ENCODE results near the gene RGMA.

DNA sequence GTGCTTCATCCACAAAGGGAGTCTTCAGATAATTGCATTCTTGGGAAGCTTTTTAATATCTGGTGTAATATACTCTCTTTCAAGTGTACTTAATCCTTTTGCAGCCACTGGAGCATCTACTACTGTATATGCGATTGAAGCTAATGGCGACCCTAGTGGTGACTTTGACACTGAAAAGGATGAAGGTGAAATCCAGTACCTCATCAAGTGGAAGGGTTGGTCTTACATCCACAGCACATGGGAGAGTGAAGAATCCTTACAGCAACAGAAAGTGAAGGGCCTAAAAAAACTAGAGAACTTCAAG is 42.6 kb downstream of the CHD2 start:
- PRO-cap = no peak
- RAMPAGE, long total RNA, 4 experiments = start-site peak on the plus strand in 1 of 4 experiments, centred at position 134 of the sequence, 108 reads per replicate

GRCh38 chr15:92978547-92979461 is 78.7 kb downstream of the CHD2 start:
- PRO-cap = no peak
- RAMPAGE, long total RNA, 4 experiments = no peak in any of the 4 experiments

DNA sequence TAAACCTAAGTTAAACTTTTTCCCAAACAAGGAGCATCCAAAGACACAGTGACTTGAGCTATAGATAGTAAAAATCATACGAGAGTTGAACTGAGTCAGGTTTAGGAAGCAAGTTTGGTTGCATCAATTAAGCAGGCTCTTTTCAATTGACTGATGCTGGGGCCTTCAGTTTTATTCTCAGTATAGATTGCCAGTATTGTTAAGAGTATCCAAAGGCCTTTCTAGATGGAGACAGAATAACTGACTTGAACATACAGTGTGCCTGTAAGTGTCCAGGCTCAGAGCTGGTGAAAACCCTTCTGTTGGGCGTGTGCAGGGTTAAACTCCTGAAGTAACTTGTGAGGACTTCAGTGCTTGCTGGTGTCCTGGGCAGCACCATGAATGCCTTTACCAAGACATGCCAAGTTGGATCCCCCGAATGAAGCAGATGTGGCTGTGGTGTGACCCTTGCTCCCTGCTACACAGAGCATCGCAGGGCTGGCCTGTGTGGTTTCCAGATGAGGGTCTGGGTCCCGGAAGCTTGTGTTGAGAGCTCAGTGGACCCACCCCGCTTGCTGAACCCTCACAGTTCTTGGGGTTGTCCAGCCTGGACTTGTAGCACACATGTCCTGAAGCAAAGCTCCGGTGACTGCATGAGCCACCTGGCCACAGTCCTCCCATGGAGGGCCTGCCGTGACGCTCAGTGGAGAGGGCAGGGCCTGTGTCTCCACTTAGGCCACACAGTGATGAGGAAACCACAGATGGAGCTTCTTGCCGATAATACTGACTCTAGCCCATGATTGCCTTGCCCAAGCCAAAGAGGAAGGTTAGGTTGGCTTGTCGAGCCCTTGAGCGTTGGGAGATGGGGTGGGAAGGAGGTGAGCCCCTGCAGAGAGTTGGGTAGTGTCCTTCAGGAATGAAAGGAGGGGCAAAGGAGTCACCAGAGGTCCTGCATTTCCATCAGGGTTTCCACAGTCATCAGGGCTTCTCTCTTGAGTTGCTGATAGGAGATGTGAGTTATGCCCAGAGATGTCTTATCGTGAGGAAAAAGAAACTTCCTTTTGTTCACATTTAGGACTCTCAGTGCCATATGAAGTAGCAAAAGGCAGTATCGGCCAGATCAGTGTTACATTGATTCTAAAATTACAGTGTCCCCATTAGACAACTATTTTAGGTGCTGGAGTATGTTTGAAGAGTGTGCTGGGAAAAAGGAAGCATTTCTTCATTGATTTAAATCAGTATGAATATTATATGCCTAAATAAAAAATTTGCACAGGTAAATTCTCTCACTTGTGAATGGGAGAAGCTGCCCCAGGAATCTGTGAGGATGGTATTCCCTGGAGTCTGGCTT is 62.6 kb downstream of the RGMA start:
- PRO-cap = no peak
- RAMPAGE, long total RNA, 4 experiments = no peak in any of the 4 experiments

GRCh38 chr15:93028277-93029251 is 60.4 kb downstream of the RGMA start:
- PRO-cap = no peak
- RAMPAGE, long total RNA, 4 experiments = no peak in any of the 4 experiments

GRCh38 chr15:93037241-93038100 is 51.5 kb downstream of the RGMA start:
- PRO-cap = no peak
- RAMPAGE, long total RNA, 4 experiments = no peak in any of the 4 experiments

DNA sequence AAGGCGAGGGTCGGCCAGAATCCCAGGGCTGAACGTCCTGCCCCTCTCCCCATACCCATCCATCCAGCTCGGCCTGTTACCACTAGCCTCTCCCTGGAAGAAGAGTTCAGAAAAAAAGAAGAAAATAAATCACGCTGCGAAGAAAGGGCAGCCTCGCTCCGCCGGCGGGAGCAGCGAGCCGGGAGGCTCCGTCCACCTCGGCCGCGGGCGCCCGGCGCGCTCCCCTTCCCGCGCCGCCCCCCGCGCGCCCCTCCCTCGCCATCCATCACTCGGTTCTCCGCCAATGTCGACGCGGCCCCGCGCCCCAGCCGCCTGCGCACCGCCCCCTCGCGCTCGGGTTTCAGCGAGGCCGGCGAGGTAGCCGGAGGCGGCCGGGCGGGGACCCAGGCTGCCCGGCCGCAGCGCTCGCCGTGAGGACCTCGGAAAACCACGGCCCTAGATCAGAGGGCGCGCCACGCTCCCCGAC is 16.0 kb downstream of the RGMA start:
- PRO-cap = bidirectional peak, plus-strand start at position 364 of the sequence, minus-strand start at position 222 of the sequence
- RAMPAGE, long total RNA, 4 experiments = start-site peak on the minus strand in 3 of 4 experiments, centred at positions 210 to 215 of the sequence, 41 to 75 reads per replicate

DNA sequence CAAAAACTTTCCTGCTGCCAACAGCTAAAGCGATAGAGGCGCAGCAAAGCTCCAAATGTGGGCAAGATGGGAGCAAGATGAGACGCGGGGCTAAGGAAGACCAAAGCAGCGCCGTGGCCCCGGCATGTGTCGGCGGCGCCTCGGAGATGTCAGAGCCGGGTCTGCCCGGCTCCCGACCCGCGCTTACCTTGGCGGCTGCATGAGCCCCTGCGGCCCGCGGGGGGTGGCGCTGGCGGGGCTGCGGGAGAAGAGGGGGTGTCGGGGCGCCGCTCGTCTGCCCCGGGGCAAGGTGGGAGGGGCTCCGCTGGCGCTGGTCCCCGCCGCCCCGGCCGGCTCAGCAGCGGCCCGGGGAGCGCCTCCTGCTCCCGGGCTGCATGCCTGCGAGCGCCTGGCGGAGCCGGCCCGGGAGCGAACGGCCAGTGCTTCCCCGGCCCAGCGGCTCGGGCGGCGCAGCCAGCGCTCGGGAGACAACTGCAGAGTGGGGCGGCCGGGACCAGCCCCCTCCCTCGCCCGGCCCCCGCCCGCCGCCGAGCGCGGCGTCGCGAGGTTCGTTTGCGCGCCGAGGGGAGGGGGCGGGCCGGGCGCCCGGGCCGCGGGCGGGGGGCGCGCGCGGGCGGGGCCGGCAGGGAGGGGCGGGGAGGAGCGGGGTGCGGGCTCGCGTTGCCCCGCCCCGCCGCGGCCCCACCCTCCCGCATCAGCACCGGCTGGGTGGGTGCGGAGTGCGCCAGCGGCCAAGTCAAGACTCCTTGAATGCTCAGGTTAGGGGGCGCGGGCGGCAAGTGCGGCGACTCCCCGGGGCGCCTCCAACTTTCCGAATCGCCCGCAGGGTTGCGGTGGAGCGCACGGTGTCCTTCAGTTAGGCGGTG is at the start of gene RGMA:
Gene RGMA (minus strand): TSS at position 480 of the 866 bp plus-strand sequence.
- PRO-cap = bidirectional peak, plus-strand start at position 697 of the sequence, minus-strand start at position 473 of the sequence
- RAMPAGE, long total RNA, 4 experiments = no peak in any of the 4 experiments

DNA sequence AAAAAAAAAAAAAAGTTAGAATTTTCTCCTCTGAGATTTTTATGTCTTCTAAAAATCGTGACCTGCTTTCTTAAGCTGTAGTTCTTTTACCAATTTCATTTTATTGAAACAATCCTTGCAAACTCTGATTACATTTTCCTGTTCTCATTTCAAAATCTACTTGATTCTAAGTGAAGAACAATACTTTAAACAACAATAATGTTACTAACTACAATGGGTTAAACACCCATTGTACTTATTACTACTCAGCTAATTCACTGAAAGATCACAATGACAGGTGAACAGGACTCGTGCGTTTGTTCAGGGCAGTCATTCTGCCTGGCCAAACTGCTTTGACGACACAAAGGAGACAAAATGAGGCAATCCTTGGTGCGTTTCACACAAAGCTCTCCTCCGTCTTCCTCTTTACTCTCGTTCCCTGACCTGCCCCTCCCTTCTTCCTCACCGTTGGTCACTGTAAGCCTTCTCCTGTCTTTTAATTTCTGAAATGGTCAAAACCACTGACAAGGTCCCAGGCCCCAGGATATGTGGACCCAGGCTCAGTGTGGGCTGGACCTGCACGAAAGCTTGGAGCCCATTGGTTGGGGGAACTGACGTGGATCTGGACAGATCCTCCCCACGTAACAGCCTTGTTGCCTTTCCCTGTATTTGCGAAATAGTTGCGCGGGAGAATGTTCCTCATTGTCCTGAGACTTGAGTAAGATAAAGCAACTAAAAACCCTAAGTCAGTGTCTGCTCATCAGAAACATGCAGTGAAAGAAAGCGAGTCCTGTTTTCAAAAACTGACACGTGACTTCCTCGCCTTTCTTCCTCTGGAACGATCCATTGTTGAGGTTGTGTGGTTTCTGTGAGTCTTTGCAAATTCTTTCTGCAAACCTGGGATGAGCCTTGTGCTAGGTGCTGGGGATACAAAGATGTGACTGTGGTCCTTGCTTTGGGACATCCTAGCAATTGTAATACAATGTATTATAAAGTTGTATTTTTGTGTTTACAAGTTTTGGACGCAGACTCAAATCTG is 147.1 kb upstream of the RGMA start:
- PRO-cap = no peak
- RAMPAGE, long total RNA, 4 experiments = no peak in any of the 4 experiments

GRCh38 chr15:93420313-93420512 is 331.2 kb upstream of the RGMA start:
- PRO-cap = no peak
- RAMPAGE, long total RNA, 4 experiments = no peak in any of the 4 experiments

DNA sequence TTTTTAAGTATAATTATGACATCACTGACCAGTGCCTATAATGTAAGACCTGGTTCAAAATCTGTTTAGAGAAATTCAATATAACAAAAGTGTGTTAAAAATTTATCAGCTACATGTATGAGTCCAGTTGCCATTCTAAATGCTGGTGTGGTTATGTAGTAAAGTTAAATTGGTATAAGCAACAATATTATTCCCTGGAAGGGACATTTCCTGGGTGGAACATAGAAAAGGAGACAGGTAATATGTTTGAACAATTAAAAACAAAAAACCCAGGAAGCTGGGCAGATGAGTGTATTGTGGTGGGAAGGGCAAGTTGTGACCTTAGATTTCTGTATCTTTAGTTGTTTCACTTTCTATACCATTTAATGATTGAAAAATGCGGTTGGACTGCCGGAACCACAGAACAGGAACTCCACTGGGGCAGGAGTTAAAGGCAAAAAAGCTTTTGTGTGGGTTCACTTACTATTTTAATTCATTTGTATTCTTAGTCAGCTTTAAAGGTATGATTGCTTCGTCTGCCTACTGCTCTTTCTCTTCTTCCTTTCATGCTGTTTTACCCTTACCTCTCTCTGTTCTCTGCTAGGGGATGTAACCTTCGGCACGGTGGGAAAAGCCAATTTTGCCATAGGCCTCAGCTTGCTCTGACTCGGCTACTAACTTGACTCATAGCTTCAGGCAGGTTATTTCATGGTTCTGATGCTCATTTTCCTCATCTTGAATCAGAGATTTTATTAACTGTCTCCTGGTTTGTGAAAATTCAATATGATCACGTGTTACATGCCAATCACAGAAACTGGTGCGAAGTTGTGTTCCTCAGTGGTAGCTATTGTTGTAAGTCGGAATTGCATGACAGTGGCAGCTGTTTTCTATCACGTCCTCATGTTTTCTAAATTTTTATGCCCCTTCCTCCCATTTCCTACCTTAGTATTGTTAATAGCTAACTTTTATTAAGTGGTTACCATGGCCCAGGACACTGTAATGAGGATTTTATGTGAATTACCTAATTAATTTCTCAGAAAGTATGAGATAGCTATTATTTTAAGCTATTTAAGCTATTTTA is 1.6 kb upstream of the MCTP2 start:
- PRO-cap = no peak
- RAMPAGE, long total RNA, 4 experiments = no peak in any of the 4 experiments

GRCh38 chr15:94232068-94232511 is 729 bp downstream of the MCTP2 start:
- PRO-cap = no peak
- RAMPAGE, long total RNA, 4 experiments = no peak in any of the 4 experiments

- PRO-cap = unidirectional peak, minus-strand start at chr15:94845142
- RAMPAGE, long total RNA, 4 experiments = no peak in any of the 4 experiments
These were observed 613.5 kb downstream of the MCTP2 start for GRCh38 chr15:94844506-94845643.

DNA sequence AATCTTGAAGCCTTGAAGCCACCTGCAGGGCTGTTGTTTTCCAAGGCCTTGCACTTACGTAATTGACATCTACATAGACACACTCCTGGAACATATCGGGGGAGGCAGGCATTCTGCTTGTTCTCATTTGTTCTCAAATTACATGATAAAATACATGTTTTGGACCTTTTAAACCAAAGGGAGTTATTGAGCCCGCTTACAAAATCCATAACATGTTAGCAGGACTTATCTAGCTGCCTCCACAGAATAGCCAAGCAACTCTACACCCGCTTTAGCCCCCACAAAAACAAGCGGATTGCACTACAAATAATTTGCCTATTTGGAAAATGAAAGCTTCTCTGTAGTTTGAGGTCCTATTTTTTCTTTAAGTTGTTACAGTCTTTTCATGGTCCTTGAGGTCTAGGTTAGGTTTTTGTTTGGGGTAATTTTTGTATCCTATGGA is 1004.5 kb upstream of the NR2F2 start:
- PRO-cap = no peak
- RAMPAGE, long total RNA, 4 experiments = no peak in any of the 4 experiments

DNA sequence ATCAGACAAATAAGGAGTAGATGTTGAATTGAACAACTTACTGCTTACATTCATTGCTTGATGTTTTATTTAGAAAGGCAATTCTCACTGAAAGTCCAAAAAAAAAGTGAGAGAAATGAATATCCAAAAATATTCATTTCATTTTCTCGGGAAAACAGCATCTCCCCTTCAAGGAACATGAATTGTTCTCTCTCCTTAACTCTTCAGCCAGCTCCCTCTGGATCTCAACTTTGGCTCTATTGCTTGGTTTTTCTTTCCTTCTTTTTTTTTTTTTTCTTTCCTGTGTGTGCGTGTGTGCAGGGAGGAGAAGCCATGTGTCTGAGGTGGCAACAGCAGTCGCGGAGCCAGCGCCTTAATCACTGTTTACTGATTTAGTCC is 835.7 kb upstream of the NR2F2 start:
- PRO-cap = no peak
- RAMPAGE, long total RNA, 4 experiments = no peak in any of the 4 experiments

DNA sequence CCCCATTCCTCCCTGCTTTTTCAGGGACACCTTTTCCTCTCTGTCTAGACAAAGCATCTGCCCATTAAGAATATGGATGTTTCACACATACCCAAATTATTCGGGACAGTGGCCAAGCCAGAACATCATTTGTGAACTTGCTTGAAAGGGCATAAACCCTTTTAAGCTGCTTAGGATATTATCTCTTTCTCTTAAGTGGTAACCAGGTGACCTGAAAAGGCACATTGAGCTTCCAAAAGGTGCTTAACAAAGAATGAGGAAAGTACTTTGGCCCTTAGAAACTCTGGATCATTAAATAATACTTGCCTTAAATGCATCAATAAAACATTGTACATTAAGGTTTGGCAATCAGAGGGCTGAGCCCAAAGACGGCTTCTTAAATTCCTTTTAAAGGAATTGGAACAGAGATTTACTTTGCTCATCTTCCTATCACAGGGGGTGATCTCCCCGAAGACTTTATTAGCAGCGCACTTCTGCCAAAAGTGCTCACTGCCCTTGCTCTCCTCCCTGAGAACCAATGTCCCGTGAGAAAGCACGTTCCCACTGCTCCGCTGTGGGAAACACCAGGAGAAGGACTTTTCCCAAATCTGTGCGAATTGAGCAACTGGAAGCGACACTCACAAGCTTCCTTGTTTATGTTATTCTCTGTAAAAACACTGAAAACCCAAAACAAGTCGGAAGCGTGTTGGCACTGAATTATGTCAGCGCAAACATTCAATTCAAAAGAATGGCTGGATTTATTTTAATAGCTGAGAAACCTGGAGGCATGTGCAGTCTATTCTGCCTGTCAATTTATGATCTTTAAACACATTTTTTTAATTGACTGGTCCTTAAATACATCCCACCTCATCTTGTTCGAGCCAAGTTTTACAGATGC is 670.9 kb upstream of the NR2F2 start:
- PRO-cap = no peak
- RAMPAGE, long total RNA, 4 experiments = no peak in any of the 4 experiments

DNA sequence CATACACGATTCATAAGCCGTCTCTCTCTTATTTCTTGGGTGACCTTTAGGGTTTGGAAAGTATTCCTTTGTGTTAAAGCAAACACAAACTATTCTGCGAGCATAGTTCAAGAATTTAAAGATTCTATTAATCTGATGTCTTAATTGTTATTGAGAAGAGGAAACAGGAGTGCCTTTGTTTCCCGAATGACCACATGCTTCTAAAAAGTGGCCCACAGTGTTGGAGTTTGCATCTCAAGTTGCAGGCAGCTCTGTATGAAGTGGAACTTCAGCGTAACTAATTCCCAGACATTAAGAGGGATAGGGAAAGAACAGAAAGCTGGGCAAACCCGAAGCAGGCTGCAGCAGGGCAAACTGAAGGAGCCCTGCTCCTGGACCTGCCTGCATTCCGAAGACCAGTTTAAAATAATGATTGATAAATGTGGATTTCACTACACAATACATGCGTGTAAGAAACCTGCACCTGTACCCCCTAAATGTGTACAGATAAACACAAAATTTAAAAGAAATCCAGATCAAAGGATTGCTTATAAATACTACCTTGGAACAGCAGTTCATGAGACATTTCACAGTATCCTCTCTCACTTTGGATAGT is 163.6 kb upstream of the NR2F2 start:
- PRO-cap = no peak
- RAMPAGE, long total RNA, 4 experiments = no peak in any of the 4 experiments

DNA sequence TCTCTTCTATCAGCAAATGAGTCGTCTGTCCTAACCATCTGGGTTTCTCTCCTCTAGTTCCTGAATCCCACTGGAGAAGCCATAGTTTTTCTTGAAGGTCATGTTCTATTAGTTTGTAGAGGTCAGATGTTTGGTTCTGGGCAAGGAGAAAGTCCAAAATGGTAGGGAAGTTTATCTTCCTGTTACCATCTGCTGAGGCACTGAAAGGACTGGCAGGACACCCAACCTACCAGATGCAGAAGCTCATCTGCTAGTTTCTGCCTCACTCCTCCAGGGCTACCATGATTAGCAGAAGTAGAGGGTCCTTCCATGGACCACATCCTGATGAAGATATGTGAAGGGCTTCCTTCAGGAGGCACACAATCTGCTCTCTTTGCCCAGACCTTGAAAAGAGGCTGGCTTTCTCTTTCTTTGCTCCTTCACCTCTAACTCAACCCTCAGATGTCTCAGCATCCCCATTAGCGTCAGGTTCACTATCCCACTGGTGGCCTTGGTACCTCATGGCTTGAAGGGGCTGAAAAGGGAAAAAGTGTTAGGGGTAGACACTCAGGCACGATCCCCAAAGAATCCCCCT is 85.7 kb upstream of the NR2F2 start:
- PRO-cap = no peak
- RAMPAGE, long total RNA, 4 experiments = no peak in any of the 4 experiments

- PRO-cap = no peak
- RAMPAGE, long total RNA, 4 experiments = no peak in any of the 4 experiments
These were observed 68.9 kb upstream of the NR2F2 start for GRCh38 chr15:96261557-96262087.

- PRO-cap = no peak
- RAMPAGE, long total RNA, 4 experiments = no peak in any of the 4 experiments
These were observed 9.9 kb upstream of the NR2F2 start for GRCh38 chr15:96320601-96320988.

- PRO-cap = no peak
- RAMPAGE, long total RNA, 4 experiments = no peak in any of the 4 experiments
These were observed 7.6 kb upstream of the NR2F2 start for GRCh38 chr15:96322435-96323710.

Measured in suprapubic skin (tissue), 4 donors.